Neural cell (in vitro differentiated cells): ENCODE measurements around the genes RNF6 and PAN3.

DNA sequence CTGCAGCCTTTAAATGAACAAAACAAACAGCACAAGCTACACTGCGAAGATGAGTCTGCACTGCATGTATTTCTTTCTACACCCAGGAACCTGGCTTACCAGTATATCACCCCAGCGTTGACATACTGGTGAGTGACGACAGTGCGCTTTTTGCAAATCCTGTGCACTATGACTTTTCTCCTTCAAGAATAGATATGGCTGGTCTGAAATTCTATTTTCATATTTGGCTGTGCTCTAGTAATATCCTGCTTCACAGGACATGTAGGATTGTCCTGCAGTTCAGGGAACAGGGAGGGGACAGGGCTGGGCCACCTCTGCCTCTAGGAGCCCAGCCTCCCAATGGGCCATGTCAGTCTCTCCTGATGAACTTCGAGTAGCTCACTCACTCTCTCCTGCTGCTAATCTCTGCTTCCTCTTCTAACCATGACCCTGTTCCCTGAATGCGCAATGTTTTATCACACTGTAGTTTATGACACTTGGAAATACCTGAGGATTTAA lies 9.4 kb downstream of the PARP4 start:
- RAMPAGE, long total RNA = no peak

- RAMPAGE, long total RNA = no peak
Observed at GRCh38 chr13:24559881-24560364, 47.3 kb upstream of the PARP4 start.

DNA sequence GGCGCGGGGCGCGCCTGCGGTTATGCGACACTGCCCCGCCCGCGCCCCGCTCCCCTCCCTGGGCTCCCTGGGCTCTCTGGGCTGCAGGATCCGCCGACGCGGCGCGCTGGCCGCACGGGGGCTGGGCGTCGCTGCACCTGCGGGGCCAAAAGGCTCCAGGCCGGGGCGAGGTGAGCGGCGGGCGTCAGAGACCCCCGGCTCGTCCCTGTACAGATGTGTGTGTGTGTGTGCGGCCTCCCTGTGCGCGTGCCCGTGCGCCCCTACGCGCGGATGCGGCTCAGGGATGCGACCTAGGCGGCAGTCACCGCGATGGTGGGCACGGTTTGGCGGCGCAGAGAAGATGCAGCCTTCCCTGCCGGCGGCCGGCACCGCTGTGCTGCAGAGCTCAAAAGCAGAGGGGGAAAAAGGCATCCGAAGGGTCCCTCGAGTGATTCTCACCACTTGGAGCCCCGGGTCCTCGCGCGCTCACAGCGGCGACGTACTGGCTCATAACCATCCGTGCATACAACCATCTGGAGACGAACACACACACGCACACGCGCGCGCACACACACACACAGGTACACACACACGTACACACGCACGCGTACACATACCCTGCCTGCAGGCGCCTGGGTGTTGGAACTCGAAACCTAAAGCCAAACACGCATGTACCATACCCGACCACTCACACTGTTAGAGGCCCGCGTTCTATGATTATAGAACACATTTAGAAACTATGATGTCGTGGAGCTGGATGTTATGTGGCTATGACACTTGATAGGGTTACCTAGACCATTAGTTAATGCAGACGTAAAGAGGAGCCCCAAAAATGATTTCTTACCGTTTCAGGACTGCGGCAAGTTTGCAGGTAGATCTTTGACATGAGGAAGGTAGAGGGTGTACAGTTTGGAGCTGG lies 812 bp downstream of the ATP8A2 start:
- RAMPAGE, long total RNA = no peak

GRCh38 chr13:25971417-25971827 lies 80.4 kb downstream of the SHISA2 start:
- RAMPAGE, long total RNA = no peak

- RAMPAGE, long total RNA = no peak
Observed at GRCh38 chr13:26214655-26215874, 7.0 kb downstream of the RNF6 start.

- RAMPAGE, long total RNA = no peak
Observed at GRCh38 chr13:26222106-26222661, at the start of gene RNF6. RNF6 (minus strand) TSS chr13:26222314.

- RAMPAGE, long total RNA = no peak
Observed at GRCh38 chr13:26255057-26255243, 1.0 kb downstream of the CDK8 start.

DNA sequence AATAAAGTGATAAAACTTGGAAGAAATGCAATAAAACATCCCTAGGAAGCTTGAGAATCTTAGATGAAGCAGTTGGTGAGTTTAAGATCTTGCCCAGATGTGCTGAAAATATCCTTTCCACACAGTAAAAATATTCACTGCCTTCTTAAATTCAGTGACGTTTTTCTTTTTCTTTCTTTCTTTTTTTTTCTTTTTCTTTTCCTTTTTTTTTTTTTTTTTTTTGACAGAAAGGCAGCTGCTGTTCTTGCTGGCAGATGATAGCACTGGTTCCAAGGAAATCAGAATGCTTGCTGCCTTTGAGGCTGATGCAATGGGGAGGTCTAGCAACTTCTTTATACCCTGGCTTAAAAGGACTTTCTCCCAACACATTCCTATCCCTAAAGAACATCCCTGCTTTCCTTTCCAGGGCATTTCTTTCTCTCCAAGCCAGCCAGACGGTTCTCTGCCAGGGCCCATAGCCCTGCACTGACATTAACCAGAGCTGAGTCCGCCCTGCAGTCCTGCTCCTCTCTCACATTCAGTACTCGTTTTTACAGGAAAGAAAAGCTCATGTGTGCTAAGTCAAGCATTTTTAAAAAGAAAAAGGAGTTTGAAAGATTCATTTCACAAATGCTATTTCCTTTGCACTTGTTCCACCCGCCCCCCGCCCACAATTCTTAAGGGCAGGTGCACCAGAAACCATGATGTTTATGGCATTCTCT lies 133.9 kb upstream of the WASF3 start:
- RAMPAGE, long total RNA = no peak

GRCh38 chr13:26508860-26509523 lies 48.5 kb upstream of the WASF3 start:
- RAMPAGE, long total RNA = no peak

- RAMPAGE, long total RNA = no peak
Observed at GRCh38 chr13:26970447-26971010, 201.1 kb downstream of the USP12 start.

DNA sequence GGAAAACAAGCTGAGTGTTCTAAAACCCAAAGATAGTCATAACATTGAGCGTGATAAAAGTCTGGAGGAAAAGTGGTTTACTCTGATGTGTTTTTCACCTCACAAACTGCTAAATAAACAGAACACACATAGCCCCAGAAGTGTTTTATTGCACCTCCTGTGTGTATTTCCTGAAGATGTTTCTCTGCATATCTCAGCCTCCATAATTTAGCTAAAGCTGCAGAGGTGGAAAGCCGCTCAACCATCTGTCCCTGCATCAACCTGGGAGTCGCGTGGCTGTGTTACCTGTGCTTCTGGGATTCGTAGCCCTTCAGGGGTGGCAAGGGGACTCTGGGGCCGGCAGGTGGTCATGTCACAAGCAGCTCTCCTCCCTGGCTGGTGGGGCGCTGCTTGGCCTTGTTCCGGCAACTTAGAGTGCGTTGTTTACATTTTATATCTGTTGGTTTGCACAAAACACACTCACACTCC lies 191.1 kb downstream of the USP12 start:
- RAMPAGE, long total RNA = no peak

GRCh38 chr13:27100299-27100902 lies 71.2 kb downstream of the USP12 start:
- RAMPAGE, long total RNA = no peak

DNA sequence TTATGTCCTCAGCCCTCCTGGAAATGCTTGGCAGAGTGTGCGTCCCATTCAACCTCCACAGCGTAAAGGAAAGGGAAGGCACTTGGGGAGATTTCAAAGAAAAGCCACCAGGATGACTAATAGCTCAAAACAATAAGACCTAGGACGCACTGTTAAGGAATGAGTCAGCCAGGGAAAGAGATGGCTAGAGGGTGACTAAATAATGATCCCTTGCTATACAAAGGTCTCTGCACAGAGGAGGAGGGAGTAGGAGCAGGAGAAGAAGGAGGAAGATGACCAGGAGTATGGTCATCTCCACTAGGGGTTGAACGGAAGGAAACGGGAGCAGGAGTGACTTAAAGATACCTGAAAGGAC lies 23.6 kb upstream of the USP12 start:
- RAMPAGE, long total RNA = no peak

- RAMPAGE, long total RNA = no peak
Observed at GRCh38 chr13:27251049-27251153, 457 bp upstream of the RPL21 start.

DNA sequence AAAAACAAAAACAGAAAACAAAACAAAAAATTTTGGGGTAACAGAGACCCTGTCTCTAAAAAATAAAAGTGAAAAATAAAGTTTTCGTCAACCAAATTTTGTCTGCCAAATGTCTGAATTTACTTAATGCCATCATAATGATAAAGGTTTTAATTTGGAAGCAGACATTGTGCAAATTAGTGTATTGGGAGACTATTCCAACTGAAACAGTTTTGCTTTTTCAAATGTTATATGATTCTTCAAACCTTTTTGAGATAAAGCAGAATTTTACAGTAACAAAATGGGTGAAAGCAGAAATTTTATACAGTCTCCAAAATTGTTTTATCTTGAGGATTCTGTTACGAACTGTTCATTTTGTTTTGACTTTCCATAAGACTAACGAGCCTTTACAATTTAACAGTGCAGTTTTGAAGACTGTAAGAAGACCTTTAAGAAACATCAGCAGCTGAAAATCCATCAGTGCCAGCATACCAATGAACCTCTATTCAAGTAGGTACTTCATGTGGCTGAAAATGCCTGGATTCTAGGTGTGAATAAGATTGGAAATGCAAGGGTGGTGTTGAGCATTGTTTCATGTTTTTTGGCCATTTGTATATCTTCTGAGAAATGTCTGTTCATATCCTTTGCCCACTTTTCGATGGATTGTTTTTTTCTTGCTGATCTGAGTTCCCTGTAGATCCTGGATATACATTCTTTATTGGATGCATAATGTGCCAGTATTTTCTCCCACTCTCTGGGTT lies 5.9 kb downstream of the GTF3A start:
- RAMPAGE, long total RNA = no peak

DNA sequence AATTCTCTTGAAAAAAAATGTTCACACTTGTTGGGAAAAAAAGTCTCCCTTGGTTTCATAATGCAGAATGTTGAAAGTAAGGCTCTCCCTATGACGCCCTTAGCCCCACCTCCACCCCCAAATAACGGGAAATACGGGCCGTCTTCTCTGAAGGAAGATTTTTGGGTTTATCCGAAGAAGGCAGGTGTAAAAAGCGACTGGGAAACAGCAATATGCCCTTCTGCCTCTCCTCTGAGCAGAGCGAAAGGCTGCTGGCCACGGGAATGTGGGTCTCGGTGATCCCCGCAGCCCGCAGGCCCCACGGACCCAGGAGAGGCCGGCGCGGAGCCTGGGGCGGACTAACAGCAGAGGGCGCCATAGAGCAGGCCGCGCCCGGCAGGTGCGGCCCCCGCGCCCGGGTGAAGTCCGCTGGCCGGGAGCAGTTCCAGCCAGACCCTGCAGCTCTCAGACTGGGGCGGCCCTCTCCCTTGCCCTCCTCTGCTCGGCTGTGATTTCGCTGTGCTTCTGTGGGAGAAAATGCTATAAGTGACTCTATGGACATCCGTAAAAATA lies 37.6 kb downstream of the GSX1 start:
- RAMPAGE, long total RNA = no peak

- RAMPAGE, long total RNA = no peak
Observed at GRCh38 chr13:28047839-28048100, 52.6 kb downstream of the FLT3 start.

- RAMPAGE, long total RNA = no peak
Observed at GRCh38 chr13:28138299-28138678, at the start of gene PAN3. PAN3 (plus strand) TSS chr13:28138545.

DNA sequence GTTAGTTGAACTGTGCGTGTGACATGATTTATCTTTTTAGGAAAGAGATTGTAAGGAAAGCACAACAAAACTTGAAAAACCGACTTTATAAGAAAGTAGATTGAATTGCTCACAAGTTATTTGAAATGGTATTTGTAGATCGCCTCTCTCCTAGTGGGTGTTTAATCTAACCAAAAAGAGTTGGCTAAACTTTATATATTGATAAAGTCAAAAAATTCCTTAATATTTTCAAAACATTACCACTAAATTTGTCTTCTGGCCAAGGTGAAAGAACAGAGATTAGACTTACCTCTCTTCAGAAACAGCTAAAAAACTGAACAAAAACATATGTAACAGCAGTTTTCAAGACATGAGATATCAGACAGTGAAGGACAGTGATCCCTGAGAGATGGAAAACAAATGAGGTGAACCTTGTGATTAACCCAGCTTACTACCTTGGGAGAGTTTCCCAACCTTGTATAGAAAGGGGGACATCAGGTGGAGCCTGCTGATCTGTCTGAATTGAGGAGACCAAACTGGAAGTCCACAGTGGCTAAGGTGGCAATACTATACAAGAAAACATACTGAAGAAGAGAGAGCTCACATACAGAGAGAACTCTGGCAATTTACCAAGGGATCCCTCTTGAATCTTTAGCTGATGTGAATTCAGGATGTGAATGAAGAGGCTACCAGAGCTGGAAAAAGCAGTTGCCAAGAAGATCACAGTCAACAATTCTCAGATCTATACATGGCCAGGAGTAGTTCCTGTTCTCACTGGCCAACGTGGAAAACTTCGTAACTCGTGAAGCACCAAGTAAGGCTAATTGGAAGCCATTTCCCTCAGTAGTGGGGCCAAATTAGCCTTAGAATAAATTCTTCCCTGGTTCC lies 73.3 kb downstream of the PAN3 start:
- RAMPAGE, long total RNA = no peak

- RAMPAGE, long total RNA = no peak
Observed at GRCh38 chr13:28301366-28301978, 163.1 kb downstream of the PAN3 start.